SJCRH30 (cell line): ENCODE measurements around the genes MAP7D3, VGLL1 and SPANXA1.

DNA sequence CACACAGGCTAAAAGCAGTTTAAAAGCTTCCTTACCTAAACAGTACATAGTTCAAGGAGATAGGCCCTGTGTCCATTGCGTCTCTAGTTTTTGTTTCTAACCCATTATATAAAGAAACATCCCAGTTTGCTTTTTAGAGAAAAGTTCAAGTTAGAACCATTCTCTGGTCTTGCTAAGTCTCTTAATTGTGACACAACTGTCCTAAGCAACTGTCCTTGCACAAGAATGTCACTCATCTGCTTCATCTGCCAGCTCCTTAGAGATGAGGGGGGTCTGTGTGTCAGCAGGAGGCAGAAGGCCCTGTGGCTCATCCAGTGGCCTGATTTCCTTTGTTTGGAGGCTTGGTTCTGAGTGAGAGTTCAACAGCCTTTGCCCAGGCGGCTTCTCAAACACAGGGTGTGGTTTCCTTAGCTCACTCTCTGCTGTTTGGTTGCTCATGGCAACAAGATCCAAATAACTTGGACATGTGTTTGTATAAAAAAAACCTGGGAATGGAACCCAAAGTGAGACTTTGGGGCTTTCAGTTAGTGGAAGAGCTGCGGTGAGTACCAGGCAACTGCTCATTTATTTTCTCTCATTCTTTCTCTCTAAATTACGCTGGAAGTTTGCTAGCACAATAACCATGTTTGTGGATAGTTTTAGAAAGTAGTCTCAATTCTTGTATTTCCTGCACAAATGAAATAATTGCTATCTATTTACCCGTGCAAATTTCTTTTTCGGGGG is 7.7 kb downstream of the FHL1 start:
- RAMPAGE, long total RNA, result no peak

DNA sequence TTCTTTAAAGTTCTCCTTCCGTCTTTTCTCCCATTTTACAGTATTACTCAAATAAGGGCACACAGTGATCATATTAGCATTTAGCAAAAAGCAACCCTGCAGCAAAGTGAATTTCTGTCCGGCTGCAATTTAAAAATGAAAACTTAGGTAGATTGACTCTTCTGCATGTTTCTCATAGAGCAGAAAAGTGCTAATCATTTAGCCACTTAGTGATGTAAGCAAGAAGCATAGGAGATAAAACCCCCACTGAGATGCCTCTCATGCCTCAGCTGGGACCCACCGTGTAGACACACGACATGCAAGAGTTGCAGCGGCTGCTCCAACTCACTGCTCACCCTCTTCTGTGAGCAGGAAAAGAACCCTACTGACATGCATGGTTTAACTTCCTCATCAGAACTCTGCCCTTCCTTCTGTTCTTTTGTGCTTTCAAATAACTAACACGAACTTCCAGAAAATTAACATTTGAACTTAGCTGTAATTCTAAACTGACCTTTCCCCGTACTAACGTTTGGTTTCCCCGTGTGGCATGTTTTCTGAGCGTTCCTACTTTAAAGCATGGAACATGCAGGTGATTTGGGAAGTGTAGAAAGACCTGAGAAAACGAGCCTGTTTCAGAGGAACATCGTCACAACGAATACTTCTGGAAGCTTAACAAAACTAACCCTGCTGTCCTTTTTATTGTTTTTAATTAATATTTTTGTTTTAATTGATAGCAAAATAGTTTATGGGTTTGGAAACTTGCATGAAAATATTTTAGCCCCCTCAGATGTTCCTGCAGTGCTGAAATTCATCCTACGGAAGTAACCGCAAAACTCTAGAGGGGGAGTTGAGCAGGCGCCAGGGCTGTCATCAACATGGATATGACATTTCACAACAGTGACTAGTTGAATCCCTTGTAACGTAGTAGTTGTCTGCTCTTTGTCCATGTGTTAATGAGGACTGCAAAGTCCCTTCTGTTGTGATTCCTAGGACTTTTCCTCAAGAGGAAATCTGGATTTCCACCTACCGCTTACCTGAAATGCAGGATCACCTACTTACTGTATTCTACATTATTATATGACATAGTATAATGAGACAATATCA is 13.6 kb downstream of the FHL1 start:
- RAMPAGE, long total RNA, result no peak

DNA sequence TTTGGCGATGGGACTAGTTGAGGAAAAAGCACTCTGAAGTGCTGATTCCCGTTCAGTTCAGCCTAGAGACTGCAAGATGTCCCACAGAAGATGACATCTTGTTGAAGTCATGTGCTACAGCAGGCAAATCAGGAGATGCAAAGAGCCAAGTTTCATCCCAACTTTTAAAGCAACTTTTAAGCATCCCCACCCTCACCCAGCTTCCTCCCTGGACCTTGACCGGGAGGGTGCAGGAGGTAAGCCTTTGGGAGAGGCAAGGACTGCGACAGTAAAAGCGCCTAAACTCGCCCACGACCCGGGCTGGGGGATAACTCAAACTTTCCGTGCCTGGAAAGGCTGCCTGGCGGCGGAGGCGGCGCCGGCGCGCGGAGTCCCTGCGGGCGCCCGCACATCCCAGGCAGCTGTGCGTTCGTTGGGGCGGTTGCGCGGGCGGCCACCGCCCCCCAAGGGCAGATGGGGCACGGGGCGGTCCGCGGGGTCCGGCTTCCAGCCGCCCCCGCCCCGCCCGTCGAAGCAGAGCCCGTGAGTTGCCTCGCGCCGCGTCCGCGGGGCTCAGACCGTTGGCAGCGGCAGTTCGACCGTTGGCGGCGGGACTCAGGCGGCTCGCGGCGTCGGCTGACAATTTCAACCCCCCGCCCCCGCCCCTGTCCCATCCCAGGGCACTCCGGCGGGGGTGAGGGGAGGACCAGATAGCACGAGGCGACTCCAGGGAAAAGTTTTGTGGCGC is 565 bp downstream of the MAP7D3 start:
- RAMPAGE, long total RNA, result no peak

DNA sequence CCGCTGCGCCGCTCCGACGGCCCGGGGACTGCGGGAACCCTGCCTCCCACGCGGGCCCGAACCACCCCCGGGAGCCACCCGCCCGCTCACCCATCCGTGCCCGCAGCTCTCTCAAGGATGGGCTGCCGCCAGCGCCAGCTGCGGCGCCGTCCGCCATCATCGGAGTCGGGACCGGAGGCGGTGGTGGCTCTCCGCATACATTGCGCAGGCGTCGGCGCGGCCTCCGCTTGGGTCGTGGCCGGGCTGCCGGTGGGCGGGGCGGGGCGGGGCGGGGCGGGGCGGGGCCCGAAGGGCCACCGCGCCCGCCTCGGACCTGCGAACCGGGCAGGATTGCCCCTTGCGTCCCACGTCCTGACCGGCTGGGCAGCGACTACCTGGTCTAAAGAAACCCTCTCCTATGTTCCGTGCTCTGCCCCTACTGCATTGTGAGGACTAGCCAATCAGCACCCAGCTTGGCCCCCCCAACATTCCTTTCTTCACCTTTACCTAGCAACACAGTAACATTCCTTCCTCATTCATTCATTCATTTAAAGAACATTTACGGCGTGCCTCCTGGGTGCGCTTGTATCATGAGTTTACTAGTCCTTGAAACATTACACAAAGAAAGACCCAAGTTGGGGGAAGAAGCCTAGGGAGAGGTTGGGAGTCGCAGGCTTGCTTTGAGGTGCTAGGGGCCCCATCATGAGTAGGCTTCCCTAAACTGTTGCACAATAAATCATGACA is at the start of gene MAP7D3:
TSS of gene MAP7D3 (minus strand) at position 202 of the 723 bp plus-strand sequence.
- RAMPAGE, long total RNA, result start-site peak on the minus strand centred at position 184 of the sequence, 41 bp wide, 1,002 and 79 reads in 2 replicates

DNA sequence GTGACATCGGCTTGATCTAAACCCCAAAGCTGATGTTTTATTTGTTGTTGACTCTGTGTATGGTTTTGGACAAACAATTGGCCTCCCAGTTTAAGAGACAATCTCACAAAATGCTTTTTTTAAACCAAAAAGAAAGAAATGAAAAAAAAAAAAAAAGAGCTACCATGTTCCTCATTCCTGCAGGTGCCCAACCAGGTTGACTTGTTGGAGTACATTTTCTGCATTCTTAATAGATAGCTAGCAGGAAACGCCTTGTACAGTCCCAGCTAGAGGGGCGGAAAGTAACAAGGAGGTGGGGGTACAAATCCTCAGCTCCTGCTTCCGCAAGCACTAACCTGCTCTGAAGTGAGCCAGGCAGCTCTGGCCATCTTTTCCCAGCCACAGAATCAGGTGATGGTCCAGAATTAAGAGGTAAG is at the start of gene VGLL1:
TSS of gene VGLL1 (plus strand) at position 330 of the 416 bp plus-strand sequence.
- RAMPAGE, long total RNA, result no peak

DNA sequence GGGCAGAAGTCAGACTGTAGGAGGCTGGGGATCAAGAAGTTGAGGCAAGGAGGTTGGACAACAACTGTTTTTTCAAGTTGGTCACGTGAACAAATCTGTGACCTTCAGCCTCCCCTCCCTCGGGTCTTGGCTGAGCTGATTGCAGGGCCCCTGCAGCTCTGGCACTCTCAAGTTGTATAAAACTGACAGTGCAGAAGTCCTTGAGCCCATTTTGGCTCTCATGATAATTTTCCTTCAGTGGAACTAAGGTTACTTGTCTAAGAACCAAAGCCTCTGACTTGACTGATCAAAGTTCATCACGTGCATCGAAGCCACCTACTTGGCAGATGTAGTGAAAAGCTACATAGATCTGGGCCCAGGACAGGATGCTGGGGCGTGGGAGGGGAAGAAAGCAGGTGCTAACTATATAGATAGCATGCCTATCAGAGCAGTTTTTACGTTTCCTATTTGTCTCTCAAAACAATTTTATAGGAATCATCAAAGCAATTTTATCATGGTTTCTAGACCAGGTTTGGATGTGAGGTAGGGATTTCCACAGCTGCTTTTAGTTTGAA is 1.4 kb upstream of the CD40LG start:
- RAMPAGE, long total RNA, result no peak

DNA sequence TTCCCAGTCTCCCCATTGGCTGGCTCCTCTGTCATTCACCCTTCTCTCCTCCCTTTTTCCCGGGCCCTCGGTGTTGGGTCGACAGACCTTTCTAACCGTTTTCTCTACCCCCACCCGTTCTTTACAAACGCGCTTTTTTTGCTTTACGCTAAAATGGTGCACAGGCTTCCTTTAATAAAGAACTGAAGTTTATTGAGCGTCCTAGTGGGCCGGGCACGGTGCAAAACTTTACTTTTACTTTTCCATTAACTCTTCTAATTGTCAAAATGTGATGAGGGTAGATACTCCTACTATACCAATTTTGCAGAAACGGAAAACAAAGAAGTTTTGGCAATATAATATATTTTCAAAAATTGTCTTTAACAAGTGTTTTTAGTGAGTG is 298 bp upstream of the RBMX start:
- RAMPAGE, long total RNA, result no peak

DNA sequence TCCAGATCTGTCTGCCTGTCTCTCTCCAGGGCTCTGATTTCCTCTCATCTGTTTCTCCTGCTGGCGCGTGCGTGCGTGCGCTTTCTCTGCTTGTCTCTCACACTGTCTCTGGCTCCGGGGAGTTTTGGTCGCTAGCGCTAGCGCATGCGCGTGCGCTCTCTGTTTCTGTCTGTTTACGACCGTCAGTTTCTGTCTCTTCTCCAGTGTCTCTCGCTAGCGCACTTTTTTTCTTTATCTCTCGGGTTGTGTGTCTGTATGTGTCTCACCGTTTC is 1.9 kb downstream of the GPR101 start:
- RAMPAGE, long total RNA, result no peak

GRCh38 chrX:137574933-137575390 is 9.0 kb downstream of the ZIC3 start:
- RAMPAGE, long total RNA, result no peak

- RAMPAGE, long total RNA, result no peak
Observed at GRCh38 chrX:139224853-139225410, 305.6 kb upstream of the F9 start.

DNA sequence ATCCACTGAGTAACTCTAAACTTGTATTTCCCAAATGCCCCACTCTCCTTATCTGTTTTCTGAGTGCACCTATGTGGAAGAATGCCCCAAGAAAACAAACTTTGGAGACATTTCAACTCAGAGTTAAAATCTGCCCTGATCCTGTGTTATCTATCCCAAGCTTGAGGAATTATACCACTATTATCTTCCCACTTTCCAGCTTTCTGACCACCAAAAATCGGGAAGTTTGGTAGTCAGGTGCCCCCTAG is 232.7 kb upstream of the F9 start:
- RAMPAGE, long total RNA, result no peak

DNA sequence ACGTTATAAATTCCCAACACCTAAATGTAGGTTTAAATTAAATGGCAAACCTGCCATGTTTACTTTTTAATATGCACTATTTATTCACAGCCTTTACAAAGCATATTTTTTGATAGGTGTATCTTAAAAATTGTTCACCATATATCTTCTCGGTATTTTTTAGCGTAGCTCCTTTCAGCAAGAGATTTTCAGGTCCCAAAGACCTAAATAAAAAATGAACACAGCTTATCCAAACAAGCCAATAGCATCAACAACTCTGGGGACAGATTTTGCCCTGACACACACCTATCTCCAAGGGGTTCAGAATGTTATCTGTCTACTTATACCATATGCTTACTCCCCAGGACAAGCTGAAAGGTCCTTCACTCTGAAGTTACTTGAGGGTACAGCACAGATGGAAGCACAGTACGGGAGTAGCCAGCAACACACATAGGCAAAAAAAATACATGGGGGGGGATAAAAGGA is 90.6 kb upstream of the MCF2 start:
- RAMPAGE, long total RNA, result no peak

DNA sequence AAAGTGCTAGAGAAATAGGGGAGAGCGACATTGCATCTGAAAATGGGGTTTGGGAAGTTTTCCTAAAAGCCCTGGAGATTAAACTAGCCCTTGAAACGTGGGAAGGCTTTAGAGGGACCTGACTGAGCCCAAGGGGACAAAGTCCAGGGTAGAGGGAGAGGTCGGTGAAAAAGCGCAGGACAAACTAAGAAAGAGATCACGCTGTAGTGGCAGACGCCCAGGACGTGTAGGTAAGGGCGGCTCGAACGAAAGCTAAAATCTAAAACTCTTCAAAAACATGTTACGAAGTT is 1.0 kb upstream of the ATP11C start:
- RAMPAGE, long total RNA, result no peak

DNA sequence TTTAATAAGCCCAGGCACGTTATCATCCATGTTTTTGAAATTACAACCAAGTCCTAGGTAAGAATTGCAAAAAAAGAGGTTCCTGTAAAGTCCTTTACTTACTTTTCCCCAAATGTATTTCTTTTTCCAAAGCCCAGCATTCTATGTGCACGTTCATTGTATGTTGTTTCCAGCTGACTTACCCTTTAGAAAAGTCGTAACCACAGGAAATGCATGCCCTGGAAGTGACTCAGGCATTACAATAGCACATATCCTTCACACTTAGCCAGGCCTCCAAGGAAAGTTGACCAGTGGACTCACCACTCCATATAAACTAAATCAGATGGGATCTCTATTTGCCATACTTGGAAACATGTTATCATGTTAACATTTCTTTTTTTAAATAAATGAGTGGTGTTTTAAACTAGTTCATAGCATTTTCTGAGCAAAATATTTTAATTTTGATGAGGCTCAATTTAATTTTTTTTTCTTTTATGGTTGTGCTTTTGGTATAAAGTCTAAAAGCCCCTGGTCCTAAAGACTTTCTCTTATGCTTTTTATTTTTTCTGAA is 183.7 kb downstream of the ENSG00000230707 start:
- RAMPAGE, long total RNA, result no peak

- RAMPAGE, long total RNA, result no peak
Observed at GRCh38 chrX:140764246-140764973, 238.0 kb upstream of the SPANXB1 start.

- RAMPAGE, long total RNA, result no peak
Observed at GRCh38 chrX:140764974-140765481, 237.4 kb upstream of the SPANXB1 start.

DNA sequence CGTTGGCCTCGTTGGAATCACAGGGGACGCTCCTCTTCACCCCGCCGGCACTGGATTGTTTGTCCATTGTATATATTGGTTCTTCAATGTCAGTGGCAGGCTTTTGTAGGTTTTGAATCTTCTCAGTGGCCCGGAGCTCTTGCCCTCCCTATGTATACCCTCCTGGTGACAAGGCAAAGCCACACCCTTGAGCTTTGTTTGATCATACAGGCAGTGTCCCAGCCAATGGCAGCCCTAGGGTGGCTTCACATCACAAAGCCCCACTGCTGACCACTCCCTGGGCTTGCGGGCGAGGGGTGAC is at the start of gene SPANXA1:
TSS of gene SPANXA1 (minus strand) at position 127 of the 301 bp plus-strand sequence.
- RAMPAGE, long total RNA, result no peak

GRCh38 chrX:141846100-141846431 is 8.0 kb downstream of the MAGEC3 start:
- RAMPAGE, long total RNA, result no peak

DNA sequence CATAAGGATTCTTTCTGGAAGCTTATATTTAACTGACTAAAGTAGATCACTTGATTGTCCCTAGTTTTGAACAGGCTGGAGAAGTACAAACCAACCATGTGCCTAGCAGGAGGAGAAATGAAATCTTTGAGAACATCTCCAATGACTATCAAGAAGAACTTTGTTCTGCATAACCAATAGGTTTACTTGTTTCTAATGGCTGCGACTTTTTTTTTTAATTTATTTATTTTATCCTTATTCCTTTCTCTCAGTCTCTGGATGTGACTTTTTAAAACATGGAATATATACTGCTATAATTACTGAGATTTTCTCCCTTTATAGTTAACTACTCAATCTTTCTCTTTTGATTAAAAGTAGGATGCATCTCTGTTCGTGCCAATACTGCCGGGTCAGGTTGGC is 227.5 kb downstream of the SPANXN3 start:
- RAMPAGE, long total RNA, result no peak

- RAMPAGE, long total RNA, result no peak
Observed at GRCh38 chrX:146877522-146877881, 63.0 kb upstream of the CXorf51A start.